Mammary microvascular endothelial cell (primary cell): ENCODE data around the genes SRSF12 and FAXC.

GRCh38 chr6:89117243-89118225, at the start of gene SRSF12:
Gene SRSF12 (minus strand): TSS chr6:89118071.
- RAMPAGE, long total RNA = no peak

DNA sequence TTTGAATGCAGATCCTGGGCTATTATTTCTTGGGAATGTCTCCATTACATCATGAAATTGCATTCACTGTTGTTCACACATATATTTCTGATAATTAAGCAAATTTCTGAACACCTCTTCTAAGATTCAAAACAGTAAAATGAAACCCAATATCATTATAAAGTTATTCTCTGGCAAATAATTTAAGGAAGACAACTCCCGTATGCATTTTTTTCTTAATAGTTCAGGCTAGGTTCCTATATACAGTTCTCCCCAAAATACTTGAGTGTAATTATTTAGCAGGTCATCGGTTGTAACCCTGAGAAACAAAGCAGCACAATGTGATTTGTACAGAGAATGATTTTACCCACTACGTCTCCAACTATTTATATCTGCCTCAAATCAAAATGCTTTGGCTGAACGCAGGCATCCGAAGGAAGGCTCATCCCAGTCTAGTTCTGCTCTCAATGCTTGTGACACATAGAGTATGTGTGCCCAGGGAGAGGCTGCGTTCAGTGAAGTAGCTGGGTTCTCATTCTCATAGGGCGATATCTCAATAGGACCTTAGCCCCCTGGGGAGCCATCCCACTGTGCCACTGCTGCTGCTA, 582 bp downstream of the GABRR2 start:
- RAMPAGE, long total RNA = no peak

DNA sequence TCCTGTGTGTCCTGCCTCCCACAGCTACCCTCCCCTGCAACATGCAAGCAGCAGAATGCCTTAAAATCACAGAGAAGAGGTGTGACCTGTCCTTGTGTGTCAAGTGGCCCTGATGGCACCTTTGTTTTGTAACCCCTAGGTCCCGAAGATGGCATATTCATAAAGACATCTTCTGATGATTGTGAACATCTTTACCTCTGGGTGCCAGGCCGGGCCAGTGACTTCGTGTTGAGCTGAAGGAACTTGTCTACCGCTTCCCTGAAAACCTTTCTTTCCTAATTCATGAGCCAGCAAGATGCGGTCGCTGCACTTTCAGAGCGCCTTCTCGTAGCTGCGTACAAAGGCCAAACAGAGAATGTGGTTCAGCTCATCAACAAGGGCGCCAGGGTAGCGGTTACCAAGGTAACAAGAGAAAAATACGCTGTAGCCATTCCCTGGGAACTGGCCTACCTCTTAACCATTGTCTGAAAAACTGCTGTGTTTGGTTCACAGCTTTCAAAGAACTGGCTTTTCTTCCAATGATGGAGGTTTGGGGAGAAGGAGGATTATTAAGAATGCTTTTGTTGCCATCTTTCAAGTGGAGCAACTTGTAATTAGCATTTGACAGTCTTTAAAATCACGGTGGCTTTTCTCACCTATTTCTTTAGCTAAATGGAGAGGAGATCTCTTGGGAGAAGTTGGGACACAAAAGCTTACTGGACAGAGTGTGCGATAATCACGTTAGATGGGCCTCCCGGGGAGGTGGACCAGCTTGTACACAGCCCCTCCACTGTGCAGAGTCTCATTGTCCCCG, 71.7 kb downstream of the LYRM2 start:
- RAMPAGE, long total RNA = no peak

- RAMPAGE, long total RNA = no peak
These were observed 15.4 kb downstream of the LYRM2 start for GRCh38 chr6:89623198-89623533.

DNA sequence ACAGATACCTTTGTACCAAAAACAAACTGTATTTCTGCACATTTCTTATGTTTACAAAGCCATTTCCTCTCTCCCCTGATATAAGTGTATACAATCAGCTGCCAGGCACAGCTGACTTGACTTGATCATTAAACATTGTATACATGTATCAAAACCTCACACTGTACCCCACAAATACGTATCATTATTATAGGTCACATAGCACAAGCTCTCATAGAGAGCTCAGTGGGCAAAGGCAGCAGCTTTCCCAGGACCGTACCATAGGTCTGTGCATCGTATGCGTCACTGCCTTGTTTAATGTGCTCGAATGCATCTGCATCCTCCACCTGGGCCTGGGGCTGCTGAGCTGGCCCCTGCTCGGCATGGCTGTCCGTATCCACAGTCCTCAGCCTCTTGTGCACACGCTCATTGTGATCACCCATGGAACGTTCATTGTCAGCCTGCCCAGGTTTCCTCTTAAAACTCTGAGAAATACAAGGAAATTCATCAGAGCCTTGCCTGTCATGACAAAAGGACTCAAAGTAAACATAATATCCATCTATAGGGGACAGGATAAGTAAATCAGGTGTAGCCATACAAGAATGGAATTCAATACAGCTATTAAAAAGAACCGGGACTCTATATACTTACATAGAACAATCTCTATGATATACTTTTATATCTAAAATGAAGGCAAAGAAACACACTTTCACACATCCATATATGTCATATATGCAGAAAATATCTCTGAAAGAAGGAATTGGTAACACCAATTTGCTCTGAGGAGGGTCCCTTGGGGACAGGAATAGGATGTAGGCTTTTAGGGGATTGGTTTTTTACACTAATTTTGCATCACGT, 17.2 kb upstream of the LYRM2 start:
- RAMPAGE, long total RNA = no peak

DNA sequence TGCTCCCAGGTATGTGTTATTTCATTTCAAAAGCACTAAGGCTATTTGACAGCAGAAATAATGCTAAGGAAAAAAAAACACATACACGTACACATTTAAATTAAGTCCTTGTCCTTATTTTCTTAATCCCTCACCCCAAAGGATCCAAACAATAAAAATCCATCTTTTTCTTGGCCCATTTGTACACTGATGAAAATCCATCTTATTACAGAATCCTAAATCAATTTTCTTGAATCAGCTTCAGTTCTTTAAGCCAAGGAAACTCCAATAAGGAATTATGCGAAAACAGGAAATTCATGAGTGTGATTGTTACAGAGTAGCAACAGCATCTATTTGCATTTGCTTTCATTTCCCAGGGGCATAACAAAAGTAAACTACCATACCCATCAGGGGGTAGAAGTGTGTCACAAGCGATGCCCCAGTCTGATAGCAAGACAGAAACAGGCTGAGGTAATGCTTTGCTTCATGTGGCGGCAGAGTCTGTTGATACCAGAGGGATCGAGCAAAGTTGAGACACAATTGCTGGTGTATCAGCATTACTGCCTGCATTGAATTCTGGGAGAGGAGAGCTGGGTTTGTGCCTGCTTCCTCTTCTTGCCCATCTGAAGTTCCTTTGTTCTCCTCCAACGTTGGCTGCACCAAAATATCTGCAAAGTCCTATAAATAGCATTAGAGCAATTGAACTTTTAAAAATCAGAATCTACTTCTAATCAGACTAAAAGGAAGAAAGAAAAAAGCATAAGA, 51.1 kb upstream of the LYRM2 start:
- RAMPAGE, long total RNA = no peak

GRCh38 chr6:90009965-90010253, 115.6 kb downstream of the GJA10 start:
- RAMPAGE, long total RNA = no peak

- RAMPAGE, long total RNA = no peak
These were observed 111.7 kb downstream of the BACH2 start for GRCh38 chr6:90184802-90185564.

GRCh38 chr6:90215870-90216723, 80.5 kb downstream of the BACH2 start:
- RAMPAGE, long total RNA = no peak

DNA sequence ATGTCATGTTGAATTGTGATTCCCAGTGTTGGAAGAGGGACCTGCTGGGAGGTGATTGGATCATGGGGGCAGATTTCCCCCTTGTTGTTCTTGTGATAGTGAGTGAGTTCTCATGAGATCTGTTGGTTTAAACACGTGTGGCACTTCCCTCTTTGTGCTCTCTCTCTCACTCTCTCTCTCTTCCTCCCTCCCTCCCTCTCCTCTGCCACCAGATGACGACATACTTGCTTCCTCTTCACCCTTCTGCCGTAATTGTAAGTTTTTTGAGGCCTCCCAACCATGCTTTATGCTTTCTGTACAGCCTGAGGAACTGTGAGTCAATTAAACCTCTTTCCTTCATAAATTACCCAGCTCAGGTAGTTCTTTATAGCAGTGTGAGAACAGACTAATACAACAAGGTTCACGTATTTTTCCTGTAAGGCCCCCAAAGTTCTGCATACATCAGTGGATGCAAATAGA, 54.1 kb upstream of the BACH2 start:
- RAMPAGE, long total RNA = no peak

- RAMPAGE, long total RNA = no peak
These were observed 117.0 kb downstream of the MAP3K7 start for GRCh38 chr6:90469847-90470273.

- RAMPAGE, long total RNA = no peak
These were observed 1104.6 kb upstream of the MAP3K7 start for GRCh38 chr6:91691505-91691864.

DNA sequence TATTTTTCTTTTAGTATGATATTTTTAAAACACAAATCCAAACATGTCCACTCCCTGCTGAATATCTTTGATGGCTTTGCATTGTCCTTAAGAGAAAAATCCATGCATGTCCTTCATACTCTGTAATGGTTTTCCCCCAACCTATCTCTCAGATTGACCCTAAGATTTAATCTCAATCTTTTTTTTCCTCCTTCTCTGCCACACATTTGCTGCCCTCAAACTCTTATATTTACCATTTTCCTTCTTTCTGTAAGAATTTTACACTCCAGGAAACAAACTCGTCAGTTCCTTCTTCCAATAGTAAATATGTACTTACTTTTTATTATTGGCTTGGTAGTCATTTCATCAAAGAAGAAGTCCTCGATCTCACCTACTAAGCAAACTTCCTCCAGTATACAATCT, 673.5 kb downstream of the EPHA7 start:
- RAMPAGE, long total RNA = no peak

DNA sequence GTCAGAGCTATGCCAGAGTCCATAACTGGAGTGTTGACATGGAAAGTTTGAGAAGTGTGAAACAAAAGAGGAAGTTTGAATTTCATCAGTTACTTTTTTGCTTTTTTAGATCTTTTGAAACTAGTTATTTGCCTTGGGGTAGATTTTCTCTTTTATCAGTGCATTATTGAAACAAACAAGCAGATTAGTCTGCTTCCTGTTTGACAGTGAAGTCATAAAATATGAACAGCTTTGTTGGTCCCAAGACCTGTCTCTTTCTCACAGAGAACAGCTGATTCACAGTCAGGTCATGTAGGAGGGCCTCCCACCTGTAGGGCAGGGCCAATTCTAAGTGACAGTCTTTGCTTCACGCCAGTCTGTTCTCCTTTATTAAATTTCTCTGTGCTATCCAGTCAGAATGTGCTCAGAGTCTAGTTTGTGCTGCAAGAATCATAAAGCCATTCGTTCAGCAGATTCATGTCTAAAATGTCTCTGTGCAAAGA, 125.2 kb downstream of the KLHL32 start:
- RAMPAGE, long total RNA = no peak

DNA sequence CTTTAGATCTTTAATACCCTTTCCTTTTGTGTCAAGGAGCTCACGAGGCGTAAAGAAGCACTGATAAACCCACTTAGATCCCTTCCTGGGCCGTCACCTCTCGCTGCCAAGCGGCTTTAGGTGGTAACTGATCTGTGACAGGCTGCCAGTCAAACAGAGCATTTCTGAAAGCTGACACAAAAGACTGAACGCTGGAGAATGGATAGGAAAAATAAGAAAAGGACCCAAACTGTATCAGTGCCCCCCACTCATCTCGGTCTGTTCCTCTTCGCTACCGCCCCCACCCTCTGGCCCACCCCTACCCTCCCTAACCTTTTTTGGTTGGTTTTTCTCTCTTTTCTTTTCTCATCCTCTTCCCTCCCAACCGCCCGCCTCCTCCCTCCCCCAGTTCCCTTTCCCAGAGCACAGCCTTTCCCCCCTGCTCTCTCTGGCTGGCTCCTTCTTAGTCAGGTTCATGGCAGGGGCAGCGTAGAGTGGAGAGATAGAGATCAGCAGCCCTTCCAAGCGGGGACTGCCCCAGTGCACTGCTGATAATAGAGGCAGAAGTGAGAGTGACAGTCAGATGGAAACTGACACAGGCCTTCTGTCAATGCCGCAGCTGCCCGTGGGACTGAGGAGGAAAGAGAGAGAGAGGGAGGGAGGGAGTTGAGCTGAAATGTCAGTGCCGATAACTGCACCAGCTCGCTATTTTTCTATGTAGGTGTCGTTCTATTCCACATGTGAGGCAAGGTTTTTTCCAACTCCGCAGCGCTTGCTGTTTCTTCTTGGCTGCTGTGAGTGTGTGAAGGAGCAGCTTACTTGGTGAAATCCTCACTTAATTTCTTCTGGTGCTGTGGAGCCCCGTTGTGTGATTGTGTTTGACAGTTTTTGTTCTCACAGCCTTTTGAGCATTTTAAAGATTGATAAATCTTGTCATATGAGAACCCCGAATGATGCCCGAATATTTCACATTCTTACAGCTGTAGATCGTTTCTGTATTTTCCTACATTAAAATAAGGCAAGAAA, 386.1 kb upstream of the MMS22L start:
- RAMPAGE, long total RNA = no peak

DNA sequence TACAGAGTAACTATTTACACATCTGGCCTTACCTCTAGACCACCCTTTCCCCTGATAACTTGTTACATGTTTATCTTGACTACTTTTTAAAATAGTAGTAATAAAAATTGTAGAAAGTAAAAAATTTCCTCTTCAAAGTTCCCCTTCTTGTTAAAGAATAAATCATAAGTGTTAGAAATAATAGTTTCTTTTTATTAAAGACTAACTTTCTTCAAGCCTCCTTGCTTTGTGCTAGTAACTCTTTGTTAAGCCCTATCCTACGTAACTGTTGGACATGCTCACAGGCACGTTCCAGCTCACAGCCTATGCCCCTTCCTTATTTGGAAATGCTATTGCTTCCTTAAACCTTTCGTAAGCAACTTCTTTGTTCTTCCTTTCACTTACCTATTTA, 14.3 kb downstream of the FAXC start:
- RAMPAGE, long total RNA = no peak

- RAMPAGE, long total RNA = no peak
These were observed at the start of gene FAXC for GRCh38 chr6:99349055-99349716. Gene FAXC (minus strand): TSS chr6:99349674.

DNA sequence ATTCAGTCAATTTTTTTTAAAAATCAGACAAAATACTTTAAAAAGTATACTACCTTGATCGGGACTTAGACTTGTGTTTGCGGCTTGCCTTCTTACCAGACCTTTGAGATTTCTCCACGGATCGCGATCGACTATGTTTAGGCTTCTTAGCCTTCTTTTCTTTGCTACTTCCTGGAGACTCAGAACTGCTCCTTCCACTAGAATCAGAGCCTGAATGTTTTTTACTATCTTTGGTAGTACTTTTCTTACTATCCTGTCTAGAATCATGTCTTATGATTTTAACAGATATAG, 6.4 kb upstream of the COQ3 start:
- RAMPAGE, long total RNA = no peak

DNA sequence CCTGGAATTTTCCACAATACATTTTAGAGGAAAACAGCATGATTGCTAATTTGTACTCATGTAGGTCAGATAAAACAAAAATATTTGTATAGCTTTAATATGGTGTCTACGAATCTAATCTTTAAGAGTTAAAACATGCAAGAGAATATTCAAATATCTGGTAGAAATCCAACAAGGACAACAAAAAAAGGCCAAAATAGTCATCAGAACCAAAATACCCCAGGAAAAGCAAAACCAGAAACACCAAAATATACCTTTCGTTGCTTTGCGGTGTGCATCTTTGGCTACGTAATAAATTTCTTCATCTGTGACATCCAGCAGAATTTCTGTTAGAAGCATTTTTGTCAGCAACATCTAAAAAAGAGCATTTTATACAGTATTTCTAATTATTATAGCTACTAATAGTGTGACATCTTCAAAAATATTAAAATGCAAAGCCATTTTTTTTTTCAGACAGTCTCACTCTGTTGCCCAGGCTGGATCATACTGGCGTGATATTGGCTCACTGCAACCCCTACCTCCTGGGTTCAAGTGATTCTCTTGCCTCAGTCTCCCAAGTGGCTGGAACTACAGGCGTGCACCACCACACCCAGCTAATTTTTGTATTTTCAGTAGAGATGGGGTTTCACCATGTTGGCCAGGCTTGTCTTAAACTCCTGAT, 10.5 kb upstream of the COQ3 start:
- RAMPAGE, long total RNA = no peak

DNA sequence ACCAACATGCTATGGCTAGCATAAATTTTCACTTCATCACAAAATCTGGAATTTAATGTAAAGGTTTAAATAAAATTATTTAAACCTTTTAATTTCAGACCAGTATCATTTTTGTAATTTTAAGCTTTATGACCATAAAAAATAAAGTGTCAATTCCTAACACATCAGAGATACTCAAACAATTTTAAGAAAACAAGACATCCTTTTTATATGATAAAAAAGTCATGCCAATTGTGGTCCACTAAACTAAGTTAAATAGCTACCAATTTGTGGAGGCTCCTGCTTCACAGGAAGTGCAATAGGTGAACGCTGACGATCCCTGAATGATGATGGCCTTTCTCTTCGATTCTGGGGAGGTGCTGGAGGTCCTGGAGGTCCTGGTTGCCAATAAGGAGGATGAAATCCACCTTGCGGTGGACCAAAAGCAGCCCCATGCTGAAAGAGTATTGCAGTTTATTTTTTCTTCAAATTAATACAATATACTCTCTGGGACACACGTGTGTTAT, 15.0 kb upstream of the COQ3 start:
- RAMPAGE, long total RNA = no peak